Endothelial cell of umbilical vein (primary cell): ENCODE data around the gene FABP3.

GRCh38 chr1:30741409-30741966 is 16.1 kb downstream of the LAPTM5 start:
- PRO-cap, result no peak
CAGE:
- cytosol, long polyA minus RNA, result no peak
- cytosol, long polyA plus RNA, result no peak
- long polyA plus RNA, result no peak
- nucleus, long polyA minus RNA, result no peak
- nucleus, long polyA plus RNA, result no peak

DNA sequence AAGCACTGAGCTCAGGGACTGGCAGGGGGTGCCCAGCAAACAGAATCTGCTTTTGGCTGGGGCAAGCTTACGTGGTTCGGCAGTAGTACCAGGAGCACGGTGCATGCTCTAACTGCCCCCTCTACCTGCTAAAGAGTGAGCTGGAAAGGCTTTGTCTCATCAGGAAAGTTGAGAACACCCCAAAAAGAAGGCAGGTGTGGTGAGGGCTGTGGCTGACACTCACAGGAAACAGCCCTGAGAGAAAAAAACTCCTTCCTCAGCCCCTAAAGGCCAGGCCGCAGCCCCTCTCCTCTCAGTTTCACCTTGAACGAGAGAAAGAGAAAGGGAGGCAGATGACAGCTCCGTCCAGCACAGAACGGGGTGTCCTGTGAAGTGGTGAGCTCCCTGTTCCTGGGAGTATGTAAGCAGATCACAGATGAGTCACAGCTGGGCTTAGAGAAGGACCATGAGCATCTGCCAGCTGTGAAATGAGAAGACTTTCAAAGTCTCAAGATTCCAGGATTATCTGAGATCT is 13.5 kb downstream of the LAPTM5 start:
- PRO-cap, result no peak
CAGE:
- cytosol, long polyA minus RNA, result no peak
- cytosol, long polyA plus RNA, result no peak
- long polyA plus RNA, result no peak
- nucleus, long polyA minus RNA, result no peak
- nucleus, long polyA plus RNA, result no peak

GRCh38 chr1:30745226-30746286 is 12.0 kb downstream of the LAPTM5 start:
- PRO-cap, result no peak
CAGE:
- cytosol, long polyA minus RNA, result no peak
- cytosol, long polyA plus RNA, result no peak
- long polyA plus RNA, result no peak
- nucleus, long polyA minus RNA, result no peak
- nucleus, long polyA plus RNA, result no peak

DNA sequence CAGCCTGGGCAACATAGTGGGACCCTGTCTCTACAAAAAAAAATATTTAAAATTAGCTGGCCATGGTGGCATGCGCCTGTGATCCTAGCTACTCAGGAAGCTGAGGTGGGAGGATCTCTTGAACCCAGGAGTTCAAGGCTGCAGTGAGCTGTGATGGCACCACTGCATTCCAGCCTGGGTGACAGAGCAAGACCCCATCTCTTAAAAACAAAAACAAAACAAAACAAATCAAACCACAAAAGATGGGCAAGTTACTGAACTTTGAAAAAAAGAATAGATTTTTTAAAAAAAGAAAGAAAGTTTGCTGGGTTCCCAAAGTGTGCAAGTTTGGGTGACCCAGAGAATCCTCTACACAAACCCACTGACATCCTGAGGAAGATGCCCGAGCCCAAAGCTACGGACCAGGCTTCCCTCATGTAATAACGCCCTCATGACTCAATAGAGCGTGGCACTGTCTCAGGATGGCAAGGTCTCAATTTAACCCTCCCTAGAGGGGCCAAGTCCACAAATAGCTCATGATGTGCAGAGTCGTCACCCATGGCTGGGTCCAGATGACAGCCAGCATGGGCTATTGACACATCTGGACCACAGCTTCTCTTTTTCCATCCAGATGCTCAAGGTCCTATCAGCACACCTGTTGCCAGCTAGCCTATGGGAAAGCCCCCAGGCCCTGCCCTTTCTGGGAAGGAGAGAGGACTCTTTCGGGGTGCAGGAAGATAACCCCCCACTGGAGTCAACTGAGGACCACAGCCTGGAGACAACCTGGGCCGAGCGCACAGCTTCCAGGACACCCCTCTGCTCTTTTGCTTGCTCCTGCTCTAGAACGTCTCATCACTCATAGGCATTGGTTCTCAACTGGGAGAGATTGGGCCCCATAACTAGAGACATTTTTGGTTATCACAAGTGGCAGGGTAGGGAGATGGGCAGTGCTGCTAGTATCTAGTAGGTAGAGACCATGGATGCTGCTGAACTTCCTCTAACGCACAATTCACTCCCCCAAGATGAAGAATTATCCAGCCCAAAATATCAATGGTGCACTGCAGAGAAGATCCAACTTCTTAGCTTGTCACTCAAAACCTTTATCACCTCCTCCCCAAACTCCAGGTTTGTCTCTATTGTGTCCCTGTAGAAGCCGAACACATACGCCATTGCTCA is 2.9 kb downstream of the LAPTM5 start:
- PRO-cap, result no peak
CAGE:
- cytosol, long polyA minus RNA, result no peak
- cytosol, long polyA plus RNA, result no peak
- long polyA plus RNA, result no peak
- nucleus, long polyA minus RNA, result no peak
- nucleus, long polyA plus RNA, result no peak

GRCh38 chr1:30847157-30847953 is 61.2 kb downstream of the SDC3 start:
- PRO-cap, result no peak
CAGE:
- cytosol, long polyA minus RNA, result no peak
- cytosol, long polyA plus RNA, result no peak
- long polyA plus RNA, result no peak
- nucleus, long polyA minus RNA, result no peak
- nucleus, long polyA plus RNA, result no peak

- PRO-cap, result no peak
CAGE:
- cytosol, long polyA minus RNA, result no peak
- cytosol, long polyA plus RNA, result start-site peak on the minus strand at chr1:30869586-30869822, 16 and 45 reads in 2 replicates
- long polyA plus RNA, result no peak
- nucleus, long polyA minus RNA, result no peak
- nucleus, long polyA plus RNA, result start-site peak on the minus strand at chr1:30869493-30869626, 6 and 10 reads in 2 replicates; start-site peak on the minus strand at chr1:30869717-30869875, 6 and 7 reads in 2 replicates
Observed at GRCh38 chr1:30869425-30869964, 39.1 kb downstream of the SDC3 start.

DNA sequence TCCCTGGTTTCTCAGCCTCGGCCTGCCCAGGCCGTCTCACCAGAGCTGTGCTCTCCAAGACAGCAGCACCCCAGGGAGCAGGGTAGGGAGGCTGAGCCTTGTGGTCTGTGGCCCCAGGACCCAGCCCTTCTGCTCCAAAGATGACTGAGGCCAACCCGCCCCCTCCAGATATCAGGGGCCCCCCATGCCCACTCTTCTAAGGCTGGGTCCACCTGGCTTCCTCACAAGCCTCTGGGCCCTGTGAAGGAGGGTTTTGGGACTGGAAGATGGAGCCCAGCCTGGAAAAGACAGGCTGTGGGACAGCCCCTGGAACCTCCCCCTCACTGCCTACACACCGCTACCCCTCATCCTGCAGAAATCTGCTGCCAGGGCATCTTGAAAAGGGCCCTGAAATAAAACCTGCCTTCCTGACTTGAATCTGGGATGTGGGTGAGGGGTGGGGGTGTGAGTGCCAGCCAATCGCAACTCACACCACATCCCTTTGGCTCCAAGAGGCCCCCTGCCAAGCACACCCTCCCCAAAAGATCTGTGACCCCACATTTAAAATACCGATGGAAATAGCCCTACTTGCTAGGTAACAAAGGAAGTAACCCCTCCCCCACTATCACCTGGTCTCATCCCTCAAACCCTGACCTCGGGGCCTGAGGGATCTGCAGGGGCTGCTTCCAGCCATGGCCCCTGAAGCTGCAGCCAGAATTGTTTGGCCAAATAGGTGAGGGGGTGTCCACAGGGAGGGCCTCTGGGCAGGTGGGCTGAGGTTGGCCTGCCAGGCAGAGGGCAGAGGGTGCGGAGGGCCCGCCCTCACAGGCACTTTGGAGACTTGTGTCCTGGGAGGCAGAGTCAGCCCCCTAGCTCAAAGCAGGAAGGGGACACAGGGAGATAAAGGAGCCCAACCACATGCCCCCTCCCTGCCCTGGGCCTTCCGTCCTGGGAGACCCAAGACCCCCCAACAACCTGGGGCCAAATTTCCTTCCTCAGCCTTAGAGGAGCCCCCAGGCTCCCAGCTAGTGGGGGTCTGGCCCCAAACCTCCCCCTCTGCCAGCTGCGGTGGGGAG is 37.4 kb downstream of the SDC3 start:
- PRO-cap, result no peak
CAGE:
- cytosol, long polyA minus RNA, result start-site peak on the minus strand centred at position 563 of the sequence, 148 bp wide, 6 reads
- cytosol, long polyA plus RNA, result start-site peak on the minus strand centred at position 544 of the sequence, 174 bp wide, 36 and 68 reads in 2 replicates
- long polyA plus RNA, result no peak
- nucleus, long polyA minus RNA, result no peak
- nucleus, long polyA plus RNA, result start-site peak on the minus strand centred at position 493 of the sequence, 81 bp wide, 9 and 16 reads in 2 replicates

GRCh38 chr1:30877379-30878215 is 31.0 kb downstream of the SDC3 start:
- PRO-cap, result no peak
CAGE:
- cytosol, long polyA minus RNA, result no peak
- cytosol, long polyA plus RNA, result no peak
- long polyA plus RNA, result no peak
- nucleus, long polyA minus RNA, result no peak
- nucleus, long polyA plus RNA, result no peak

GRCh38 chr1:30895229-30896125 is 13.1 kb downstream of the SDC3 start:
- PRO-cap, result no peak
CAGE:
- cytosol, long polyA minus RNA, result no peak
- cytosol, long polyA plus RNA, result no peak
- long polyA plus RNA, result no peak
- nucleus, long polyA minus RNA, result no peak
- nucleus, long polyA plus RNA, result no peak

GRCh38 chr1:31012115-31013029 is 53.1 kb downstream of the PUM1 start:
- PRO-cap, result no peak
CAGE:
- cytosol, long polyA minus RNA, result no peak
- cytosol, long polyA plus RNA, result no peak
- long polyA plus RNA, result no peak
- nucleus, long polyA minus RNA, result no peak
- nucleus, long polyA plus RNA, result no peak

GRCh38 chr1:31066052-31066388 is 503 bp upstream of the PUM1 start:
- PRO-cap, result no peak
CAGE:
- cytosol, long polyA minus RNA, result no peak
- cytosol, long polyA plus RNA, result no peak
- long polyA plus RNA, result no peak
- nucleus, long polyA minus RNA, result no peak
- nucleus, long polyA plus RNA, result no peak

DNA sequence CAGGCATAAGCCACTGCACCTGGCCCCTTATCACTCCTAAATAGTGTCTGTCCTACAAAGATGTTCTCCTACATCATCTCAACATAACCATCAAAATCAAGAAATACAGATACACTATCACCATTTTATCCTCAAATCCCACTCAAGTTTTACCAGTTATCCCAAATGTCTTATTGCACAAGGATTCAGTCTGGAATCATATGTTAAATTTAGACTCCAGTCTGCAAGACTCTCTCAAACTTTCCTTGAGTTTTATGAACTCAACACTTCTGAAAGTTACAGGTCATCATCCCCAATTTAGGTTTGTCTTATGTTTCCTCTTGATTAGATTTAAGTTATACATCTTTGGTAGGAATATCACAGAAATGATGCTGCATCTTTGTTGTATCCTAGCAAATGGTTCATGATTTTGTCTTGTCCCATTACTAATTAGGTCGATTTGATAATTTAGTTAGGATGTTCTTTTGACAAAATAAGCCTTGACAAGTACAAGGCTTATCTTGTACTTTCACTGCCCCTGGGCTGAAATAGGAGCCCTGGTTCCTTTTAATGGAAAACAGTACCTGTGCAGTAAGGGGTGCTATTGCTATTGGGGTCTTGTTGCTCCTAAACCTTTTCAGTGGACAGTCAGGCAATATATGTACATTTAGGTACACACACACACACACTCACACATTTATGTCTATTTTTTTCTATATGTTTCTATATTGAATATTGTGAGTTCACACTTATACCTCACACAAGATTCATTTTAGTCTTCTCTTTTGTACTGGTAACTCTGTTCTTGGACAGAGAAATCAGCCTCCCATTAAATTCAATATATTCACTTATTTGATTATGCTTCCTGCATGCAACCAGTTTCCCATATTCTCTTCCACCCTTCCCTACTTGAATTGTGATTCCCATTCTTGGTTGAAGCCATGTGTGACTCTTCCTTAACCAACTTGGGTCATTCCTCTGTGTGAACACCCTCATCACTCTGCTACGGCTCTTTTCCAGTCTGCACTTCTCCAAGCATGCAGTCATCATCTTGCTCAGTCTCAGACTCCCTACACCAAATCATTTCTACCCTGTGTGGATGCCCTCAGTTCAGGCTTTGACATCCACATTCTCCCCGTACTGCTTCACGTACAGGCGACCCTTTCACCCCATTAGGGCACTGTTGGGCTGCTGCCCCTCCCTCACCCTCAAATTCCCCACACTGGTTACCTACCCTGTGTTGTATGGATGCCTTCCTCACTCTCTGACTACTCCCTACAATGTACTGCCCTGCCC is 10.6 kb downstream of the SNRNP40 start:
- PRO-cap, result no peak
CAGE:
- cytosol, long polyA minus RNA, result no peak
- cytosol, long polyA plus RNA, result no peak
- long polyA plus RNA, result no peak
- nucleus, long polyA minus RNA, result no peak
- nucleus, long polyA plus RNA, result no peak

DNA sequence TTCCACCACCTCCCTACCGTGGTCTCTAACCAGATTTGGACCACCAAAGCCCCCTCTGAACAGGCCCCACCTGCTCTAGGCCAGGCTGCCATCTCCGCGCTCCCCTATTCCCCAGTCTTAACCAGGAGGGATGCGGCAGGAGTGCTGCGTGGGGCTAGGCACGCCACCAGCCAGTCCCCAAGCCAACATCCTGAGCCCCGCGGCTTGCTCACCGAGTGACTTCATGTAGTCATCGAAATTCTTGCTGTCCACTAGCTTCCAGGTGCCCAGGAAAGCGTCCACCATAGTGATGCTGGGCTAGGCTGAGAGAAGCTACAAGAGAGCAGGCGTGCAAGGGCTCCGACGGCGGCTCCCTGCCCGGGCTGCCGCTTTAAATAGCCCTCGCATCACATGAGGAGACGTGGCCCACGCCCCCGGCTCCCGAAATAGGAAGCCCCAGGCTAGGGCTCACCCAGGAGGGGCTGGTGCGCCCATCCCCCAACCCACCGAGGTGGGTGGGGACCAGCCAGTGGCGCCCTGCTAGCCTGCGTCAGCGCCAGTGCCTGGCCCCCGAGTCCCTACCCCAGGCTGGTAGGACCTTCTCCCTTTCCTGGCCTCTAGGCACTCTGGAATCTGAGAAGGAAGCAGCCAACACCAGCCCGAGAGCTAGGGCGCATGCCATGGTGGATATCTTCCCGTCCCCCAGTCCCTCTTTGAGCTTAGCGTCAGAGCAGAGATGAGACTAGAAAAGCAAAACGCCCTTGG is at the start of gene FABP3:
TSS of gene FABP3 (minus strand) at position 347 of the 744 bp plus-strand sequence.
- PRO-cap, result bidirectional peak, plus-strand start at position 603 of the sequence, minus-strand start at position 607 of the sequence; bidirectional peak, plus-strand start at position 707 of the sequence, minus-strand start at position 694 of the sequence
CAGE:
- cytosol, long polyA minus RNA, result no peak
- cytosol, long polyA plus RNA, result no peak
- long polyA plus RNA, result no peak
- nucleus, long polyA minus RNA, result no peak
- nucleus, long polyA plus RNA, result no peak

DNA sequence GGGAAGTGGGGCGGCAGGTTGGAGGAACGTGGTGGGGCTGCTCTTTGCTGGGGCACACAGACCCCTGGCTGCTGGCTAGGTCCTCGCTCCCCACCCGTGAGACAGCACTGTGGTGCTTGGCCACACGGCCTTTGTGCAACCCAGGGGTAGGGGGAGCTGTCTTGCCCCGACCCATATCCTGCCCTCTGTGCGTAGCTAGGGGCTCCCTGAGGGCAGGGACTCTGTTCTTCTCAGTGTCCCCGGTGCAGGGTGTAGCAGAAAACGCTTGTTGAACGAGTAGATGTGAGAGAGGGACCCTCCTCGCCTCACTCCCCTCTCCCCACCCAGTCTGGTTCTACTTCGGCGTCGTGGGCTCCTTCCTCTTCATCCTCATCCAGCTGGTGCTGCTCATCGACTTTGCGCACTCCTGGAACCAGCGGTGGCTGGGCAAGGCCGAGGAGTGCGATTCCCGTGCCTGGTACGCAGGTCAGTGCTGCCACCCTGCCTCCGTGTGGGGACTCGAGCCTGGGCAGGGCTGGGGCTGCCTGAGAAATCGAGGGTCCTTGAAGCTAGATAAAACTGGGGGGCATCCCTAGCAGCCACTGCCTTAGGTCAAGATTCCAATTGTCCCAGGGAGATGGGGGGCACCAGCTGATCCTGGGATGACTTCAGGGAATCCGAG is 12.6 kb downstream of the SERINC2 start:
- PRO-cap, result no peak
CAGE:
- cytosol, long polyA minus RNA, result no peak
- cytosol, long polyA plus RNA, result no peak
- long polyA plus RNA, result no peak
- nucleus, long polyA minus RNA, result no peak
- nucleus, long polyA plus RNA, result no peak

GRCh38 chr1:31433819-31434761 is 21.1 kb downstream of the SERINC2 start:
- PRO-cap, result no peak
CAGE:
- cytosol, long polyA minus RNA, result no peak
- cytosol, long polyA plus RNA, result no peak
- long polyA plus RNA, result no peak
- nucleus, long polyA minus RNA, result no peak
- nucleus, long polyA plus RNA, result no peak

DNA sequence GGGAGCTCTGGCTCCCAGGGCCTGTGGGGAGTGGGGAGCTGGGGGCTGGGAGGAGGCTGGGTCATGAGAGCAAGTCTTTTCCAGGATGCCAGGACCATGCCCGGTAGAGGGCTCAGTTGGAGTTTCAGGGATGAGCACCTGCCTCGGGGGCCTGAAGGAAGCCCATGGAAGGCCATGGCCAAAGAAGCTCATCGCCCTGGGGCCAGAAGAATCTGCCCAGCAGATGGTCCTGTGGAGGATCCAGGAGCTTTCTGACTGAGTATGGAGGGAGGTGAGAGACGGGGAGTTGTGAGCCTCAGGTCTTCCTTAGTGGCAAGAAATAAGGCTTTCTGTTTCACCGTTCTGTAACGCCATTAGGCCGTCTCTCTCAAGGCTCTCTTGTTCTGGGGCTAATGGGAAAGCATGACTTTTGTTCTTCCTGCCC is 75.0 kb upstream of the TINAGL1 start:
- PRO-cap, result no peak
CAGE:
- cytosol, long polyA minus RNA, result no peak
- cytosol, long polyA plus RNA, result no peak
- long polyA plus RNA, result no peak
- nucleus, long polyA minus RNA, result no peak
- nucleus, long polyA plus RNA, result no peak

DNA sequence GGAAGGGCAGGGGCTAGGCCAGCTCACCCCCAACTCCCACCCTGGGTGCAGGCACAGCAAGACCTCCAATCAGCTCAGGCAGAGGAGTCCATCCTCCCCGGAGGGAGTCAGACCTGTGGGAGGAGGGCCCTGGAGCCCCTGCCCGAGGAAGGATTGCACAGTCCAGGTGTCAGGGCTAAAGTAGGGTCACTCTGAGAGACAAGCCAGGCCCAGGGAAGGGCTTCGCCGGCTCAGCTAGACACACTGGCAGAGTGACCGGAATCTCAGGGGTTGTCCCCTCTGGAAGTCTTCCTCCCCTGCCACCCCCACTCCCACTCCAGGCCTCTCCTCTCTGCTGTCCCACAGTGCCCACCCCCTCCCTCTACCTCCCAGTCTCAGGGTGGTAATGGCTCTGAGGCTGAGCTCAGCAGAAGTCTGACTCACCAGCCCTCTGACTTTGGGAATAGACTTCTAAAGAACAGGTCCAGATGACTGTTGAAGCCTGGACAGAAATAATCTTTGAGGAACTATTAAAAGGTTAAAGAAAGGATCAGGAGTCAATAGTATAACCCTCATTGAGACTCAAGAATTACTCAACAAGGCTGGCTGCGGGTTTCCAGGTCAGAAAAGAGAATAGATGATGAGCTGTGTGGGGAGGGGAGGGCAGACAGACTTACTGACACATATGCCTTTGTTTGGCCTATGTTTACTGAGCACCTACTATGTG is 8.0 kb downstream of the HCRTR1 start:
- PRO-cap, result no peak
CAGE:
- cytosol, long polyA minus RNA, result no peak
- cytosol, long polyA plus RNA, result no peak
- long polyA plus RNA, result no peak
- nucleus, long polyA minus RNA, result no peak
- nucleus, long polyA plus RNA, result no peak

DNA sequence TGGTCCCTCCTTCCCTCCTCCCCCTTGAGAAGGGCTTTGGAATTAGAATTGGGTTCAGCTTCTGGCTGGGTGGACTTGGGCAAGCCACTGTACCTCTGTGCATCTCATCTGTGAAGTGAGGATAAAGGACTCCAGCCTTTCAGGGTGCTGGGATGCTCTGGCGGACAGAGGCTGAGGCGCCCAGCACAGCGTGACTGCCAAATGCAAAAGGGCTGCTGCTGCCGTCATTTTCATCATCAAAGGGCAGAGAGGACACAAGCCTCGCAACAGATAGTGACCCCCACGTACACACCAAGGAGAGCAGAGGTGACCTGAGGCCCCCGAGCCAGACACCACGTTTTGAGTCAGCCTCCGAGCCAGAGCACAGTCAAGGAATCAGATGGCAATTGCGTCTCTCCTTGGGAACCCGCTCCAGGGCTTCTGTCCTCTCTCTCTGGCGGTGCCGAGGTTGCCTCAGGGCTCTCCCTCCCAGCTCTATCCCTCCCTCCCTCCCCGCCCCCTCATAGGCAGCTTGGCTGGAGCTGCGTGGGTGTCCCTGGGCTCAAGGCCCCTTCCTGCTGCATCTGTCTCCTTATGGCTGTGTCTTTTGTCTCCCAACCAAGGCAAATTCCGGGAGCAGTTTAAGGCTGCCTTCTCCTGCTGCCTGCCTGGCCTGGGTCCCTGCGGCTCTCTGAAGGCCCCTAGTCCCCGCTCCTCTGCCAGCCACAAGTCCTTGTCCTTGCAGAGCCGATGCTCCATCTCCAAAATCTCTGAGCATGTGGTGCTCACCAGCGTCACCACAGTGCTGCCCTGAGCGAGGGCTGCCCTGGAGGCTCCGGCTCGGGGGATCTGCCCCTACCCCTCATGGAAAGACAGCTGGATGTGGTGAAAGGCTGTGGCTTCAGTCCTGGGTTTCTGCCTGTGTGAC is 9.0 kb downstream of the HCRTR1 start:
- PRO-cap, result no peak
CAGE:
- cytosol, long polyA minus RNA, result no peak
- cytosol, long polyA plus RNA, result no peak
- long polyA plus RNA, result no peak
- nucleus, long polyA minus RNA, result no peak
- nucleus, long polyA plus RNA, result no peak

DNA sequence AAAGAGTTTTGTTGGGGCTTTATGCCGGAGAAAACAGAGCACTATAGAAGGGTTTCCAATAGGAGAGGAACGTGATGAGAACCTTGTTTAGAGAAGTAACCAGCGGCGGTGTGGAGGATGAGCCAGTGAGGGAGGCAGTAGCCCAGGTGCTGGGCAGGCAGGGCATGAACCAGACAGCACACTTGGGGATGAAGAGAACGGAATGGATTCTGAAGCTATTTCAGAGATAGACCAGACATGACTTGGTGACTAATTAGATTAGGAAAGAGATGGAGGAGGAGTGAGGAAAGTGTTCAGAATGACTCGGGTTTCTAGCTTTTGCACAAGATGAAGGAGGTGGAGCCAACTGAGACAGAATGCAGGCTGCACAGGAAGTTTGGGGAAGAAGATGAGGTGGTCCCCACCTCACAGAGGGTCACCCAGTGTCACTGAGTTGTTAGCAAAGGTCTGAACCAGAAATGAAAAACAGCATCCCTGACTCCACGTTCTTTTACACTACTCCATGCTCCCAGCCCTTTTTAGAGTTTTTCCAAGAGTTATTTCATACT is 5.1 kb downstream of the PEF1 start:
- PRO-cap, result no peak
CAGE:
- cytosol, long polyA minus RNA, result no peak
- cytosol, long polyA plus RNA, result no peak
- long polyA plus RNA, result no peak
- nucleus, long polyA minus RNA, result no peak
- nucleus, long polyA plus RNA, result no peak

DNA sequence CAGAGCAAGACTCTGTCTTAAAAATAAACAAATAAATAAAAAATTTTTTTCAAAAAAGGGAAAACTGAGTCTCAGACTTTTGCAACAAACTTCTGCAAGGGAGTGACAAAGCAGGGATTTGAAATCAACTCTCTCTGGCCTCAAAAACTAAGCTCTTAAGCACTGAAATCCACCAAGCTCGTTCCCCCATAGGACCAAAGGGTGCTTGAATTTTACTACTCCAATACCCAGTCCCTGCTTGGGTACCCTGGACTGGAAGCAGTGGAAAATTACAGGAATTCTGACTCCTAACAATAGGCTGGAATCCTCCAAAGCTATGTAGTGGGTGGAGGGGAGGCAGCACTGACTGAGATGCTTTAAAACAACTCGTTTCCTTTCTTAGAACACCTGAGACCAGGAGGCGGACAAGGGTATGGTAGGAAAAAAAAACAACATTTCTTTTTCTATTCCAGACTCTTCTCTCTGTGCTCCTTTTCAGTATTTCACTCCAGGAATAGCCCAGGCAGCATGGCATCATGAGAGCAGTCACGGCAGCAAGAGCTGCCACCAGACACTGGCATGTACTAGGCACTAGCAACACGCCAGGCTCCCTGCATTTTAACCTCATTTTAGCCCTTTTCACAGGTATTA is 2.3 kb downstream of the PEF1 start:
- PRO-cap, result no peak
CAGE:
- cytosol, long polyA minus RNA, result no peak
- cytosol, long polyA plus RNA, result no peak
- long polyA plus RNA, result no peak
- nucleus, long polyA minus RNA, result no peak
- nucleus, long polyA plus RNA, result no peak